Pericardium (tissue), 1 donor: ENCODE data around the gene BLOC1S5.

GRCh38 chr6:6733820-6734190 is 145.3 kb downstream of the LY86 start:
- RRBS: no CpG with 5 or more reads among the region's 5 CpGs

DNA sequence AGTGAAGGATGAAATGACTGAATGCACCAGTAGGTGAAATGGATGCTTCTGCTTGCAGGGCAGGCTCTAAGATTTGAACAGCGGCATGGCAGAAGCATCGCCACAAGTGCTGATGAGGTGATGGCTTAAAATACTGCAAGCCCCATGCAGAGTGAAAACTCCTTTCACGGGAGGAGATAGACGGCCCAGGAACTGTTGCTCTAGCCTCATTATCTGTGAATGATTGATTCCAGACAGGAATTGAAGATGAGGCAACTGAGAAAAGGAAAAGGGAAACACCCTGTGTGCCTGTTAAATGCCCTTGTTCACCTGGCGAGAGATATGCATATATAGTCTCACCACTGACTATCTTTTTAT is 158.9 kb downstream of the LY86 start:
- RRBS: no CpG with 5 or more reads among the region's 5 CpGs

GRCh38 chr6:6766431-6766819 is 177.9 kb downstream of the LY86 start:
- RRBS: no CpG with 5 or more reads among the region's 4 CpGs

GRCh38 chr6:6770541-6770823 is 182.0 kb downstream of the LY86 start:
- RRBS: no CpG with 5 or more reads among the region's 4 CpGs

DNA sequence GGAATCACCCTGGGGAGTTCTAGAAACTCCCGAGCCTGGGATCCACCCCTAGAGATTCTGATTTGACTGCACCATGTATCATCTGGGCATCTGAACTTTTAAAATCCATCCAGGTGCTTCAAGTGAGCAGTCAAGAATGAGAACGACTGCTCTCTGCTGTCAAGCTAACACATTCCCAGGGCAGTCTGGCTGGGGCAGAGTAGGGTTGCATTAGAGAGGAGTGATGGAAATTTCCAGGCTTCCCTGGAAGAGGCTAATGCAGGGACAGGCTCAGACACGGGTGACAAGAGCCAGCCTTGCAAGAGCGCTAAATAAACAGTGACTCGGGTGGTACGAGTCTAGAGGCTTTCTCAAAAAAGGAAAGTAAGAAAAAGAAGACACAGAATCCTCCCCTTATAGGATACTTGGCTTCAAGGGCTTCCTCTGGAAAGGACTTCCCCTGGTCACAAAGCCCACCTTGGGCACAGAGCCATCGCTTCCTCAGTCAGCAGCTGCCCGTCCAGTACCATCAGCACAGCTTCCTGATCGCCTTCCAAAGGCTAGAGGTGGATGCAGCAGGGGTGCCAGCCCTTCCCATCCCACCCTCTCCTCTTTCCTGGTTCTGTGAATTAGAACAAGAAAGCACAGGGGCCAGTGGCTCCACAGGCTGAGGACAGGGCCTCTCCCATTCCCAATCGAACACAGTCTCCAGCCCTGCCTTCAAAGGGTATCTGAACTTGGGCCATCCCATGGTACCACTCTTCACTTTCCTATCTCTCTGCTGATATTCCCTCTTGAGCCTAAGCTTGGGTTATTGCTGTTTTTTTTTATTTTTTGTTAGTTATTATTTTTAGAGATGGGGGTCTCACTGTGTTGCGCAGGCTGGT is 177.3 kb upstream of the RREB1 start:
- RRBS: no CpG with 5 or more reads among the region's 11 CpGs

GRCh38 chr6:7106418-7107231 is 1.1 kb upstream of the RREB1 start:
- RRBS: no CpG with 5 or more reads among the region's 43 CpGs

- RRBS: no CpG with 5 or more reads among the region's 2 CpGs
Observed at GRCh38 chr6:7168317-7168568, 60.5 kb downstream of the RREB1 start.

DNA sequence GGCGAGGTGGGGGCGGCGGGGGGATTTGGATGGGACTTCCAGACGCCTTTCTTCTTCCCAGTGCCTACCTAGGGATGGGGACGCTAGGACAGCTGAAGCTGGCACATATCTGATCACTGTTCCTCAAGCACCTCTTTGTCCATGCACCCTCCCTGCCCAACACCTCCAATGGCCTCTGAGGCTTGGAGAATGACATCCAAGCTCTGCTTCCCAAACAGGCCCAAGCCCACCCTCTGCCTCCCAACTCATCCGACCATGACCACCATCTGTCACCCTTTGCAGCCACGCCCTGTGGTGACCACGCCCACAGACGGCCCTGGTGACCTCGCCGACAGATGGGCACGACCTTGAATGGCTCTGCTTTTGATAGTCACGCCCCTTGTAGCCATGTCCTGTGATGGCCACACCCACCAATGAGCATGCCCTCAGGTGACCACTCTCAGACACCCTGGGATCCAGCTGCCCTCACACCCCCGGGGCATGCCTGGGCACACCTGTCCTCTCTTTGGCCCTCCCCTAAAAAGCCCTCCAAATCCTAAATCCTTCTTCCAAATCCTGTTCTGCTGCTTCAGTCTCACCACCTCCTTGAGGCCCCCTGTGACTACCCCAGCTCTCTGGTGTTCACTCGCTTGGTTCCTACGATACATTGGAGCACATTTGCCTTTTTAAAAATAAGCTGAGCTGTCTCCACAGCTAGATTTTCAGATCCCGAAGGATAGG is 51.0 kb downstream of the SSR1 start:
- RRBS: no CpG with 5 or more reads among the region's 17 CpGs

DNA sequence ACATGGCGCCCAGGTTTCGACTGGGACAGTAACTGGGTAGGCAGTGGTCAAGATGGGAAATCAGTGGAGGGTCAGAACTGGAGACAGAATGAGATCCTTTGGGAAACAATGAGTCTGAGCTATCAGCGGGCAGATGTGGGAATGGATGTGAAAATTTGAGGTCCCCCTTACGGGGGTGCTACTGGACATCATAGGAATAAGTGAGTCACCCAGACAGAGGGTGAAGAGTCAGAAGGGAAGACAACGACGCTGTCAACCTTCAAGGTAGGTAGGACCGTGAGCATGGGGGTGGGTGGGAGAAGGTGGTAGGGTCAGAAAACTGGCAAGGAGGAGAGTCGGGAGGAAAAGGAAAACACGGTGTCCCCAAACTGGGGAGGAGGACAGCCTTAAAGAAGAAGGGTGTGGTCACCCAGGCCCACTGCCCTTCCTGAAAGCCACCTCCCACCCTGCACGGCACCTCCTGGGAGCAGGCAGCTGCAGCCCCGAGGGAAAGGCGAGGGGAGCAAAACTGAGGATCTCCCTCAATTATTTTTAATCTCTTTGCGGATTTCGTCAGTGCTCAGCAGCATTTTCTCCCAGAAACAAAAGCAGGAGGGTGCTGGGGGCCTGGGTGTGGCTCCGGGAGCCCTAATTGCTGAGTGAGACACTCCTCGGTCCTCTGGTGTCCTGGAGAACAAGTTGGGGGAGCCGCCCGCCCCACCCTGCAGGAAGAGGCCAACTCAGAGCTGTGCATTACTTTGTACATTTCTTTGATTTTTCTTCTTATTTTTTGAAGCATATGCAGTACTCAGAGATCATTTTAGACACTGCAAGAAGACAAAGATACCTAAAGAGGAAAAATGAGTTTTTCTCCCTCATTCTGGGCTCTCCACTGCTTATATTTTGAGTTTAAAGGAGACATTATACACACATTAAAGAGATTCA is 56.3 kb downstream of the RIOK1 start:
- RRBS: no CpG with 5 or more reads among the region's 18 CpGs

- RRBS: no CpG with 5 or more reads among the region's 7 CpGs
Observed at GRCh38 chr6:7513361-7514003, 28.0 kb upstream of the DSP start.

DNA sequence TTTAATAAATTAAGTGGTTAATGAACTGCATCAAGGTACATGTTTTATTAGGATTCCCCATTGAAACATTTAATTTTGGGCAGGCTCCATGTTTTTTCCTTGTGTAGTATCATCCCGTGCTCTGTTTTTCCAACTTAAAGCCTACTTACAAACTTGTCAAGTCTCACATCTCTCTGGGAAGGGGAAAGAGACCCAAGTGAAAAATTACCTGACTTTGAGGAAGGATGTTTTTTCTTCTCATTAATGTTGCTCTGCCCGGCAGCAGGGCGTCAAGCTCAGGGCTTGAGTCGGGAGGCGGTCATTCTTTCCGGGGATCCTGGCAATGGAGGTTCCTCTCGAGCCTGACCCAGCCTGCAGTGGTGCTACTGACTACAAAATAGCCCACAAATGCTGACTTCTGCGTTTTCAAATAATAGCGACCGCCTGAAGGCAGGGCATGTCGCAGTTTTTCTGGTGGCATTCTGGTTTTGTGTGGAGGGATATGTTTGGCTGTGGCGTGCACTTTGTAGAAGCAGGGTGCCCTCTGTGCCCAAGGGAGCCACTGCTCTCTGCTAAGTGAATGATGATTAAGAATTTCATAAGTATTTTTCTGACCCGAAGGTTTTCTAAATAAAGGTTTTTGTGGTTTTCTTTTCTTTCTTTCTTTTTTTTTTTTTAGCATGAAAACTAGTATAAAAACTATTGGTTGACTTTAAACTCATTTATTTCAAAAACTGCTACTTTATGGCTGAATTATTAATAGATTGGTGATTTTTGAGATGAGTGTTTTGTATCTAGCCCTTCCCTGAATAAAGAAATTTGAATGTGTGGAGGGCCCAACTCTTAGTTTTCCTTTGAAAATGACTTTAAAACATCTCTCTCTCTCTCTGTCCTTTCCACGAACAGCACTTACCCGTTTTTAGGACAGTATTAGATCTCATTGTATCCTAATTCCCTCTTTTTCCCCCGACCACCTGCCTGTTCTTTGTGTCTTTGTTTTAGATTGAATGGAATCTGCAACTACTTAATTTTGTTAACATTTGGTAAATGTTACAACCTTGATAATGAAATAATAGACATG is 2.7 kb downstream of the DSP start:
- RRBS: 26% methylated on average over 5 of the region's 16 CpGs

DNA sequence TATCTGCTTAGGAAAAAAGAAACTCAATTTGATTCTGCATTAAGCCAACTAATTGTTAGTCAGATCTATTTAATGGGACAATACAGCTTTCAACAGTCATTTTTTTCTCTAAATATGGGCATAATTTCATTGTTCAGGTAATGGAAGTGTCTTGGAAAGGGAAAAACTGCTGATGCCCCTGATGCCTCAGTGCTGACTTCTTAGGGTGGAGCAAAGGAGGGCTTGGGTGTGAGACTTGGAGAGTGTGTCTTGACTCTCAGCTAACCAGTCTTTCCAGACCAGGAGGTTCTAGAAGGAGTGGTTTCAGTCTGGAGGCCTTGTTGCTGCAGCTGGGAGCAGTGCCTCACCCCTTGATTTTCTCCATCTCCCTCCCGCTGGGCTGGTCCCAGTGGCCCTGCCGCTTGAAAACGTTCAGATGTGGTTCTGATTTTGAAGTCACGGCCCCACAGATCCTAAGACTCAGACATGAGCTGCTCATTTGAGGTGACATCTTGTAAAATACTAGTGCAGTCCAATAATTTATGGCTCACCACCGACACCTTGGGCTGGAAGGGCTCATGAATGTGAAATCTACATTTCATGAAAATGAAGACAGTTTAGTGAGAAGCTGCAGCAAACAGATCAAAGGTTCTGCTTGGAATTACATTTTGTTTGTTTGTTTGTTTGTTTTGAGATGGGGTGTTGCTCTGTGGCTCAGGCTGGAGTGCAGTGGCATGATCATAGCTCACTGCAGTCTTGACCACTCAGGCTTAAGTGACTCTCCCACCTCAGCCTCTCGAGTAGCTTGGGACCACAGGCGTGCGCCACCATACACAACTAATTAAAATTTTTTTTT is 5.5 kb downstream of the DSP start:
- RRBS: no CpG with 5 or more reads among the region's 8 CpGs

DNA sequence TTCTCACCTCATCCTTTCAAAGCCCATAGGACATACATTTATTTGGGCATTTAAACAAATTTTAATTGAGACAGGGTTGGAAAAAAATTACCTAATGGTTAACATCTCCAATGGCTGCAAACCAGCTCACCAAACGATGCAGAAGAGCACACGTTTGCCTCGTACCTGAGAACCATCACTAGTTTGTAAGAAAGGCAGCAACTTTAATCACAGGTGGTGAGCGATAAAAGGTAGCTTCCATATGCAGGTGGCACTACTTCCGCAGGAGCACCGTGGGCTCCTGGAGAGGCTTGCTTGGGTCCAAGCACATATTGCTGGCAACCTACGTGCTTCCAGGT is 31.2 kb downstream of the TXNDC5 start:
- RRBS: no CpG with 5 or more reads among the region's 7 CpGs

DNA sequence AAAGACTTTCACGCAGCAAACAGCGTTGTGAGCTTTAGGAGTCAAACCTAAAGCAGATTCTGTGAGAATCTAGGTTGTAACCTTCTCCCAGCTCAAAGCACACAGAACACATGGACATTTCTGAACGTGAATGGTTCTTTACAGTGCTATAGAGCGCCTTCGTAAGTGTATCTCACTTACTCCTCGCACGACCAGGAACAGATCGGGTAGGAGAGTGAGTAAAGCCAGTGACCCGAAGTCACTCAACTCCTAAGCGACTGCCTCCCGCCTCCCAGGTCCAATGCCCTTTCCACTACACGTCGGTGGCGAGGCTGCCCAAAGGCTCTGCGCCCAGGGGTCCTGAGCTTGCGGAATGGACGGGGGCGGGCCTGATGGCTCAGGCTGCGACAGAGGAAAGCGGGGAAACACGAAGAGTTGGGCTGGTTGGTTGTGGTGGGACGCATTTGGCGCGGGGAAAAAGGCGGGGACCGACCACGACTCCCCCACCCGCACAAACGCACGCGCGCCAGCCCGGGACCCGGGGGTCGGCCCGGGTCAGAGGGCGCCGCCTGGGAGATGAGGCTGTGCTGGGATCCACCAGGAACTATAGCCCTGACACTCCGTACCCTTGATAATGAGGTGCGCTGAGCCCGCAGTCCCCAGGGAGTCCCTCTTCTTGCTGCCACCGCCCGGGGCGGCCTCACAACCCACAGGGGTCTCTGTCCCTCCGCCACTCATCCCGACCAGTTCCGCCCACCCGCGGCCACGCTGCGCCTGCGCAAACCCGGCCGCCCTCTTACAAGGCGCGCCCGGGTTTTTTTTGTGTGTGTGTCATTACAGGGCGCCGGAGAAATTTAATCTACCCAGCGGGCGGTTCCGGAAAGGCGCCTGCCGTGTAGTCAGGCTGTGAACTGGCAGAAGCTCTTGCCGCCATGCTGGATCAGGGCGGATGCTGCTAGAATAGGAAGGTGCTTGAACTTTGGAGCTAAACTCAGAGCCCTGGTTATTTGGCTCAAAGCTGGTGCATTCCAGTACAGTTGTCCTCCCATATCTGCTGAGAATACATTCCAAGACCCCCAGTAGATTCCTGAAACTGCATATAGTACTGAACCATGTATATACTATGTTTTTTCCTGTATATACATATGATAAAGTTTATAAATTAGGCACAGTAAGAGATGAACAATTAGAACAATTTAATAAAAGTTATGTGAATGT is at the start of gene BLOC1S5:
Gene BLOC1S5, minus strand, starts transcription at position 730 of the 1,197 bp plus-strand sequence.
- RRBS: 1% methylated on average over 8 of the region's 66 CpGs

DNA sequence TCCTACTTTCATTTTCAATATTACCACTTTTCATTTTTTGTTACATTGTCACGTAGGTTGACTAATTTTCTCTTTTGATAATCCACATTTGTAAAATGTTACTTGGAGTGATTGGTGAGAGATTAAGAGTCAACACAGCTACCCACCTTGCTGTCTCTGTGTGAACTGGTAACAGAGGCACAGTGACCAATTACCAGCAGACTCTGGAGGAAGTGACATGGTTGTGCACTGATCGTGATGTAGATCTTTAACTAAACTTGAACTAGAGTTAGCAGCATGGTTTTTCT is 308.0 kb upstream of the SLC35B3 start:
- RRBS: no CpG with 5 or more reads among the region's 2 CpGs

DNA sequence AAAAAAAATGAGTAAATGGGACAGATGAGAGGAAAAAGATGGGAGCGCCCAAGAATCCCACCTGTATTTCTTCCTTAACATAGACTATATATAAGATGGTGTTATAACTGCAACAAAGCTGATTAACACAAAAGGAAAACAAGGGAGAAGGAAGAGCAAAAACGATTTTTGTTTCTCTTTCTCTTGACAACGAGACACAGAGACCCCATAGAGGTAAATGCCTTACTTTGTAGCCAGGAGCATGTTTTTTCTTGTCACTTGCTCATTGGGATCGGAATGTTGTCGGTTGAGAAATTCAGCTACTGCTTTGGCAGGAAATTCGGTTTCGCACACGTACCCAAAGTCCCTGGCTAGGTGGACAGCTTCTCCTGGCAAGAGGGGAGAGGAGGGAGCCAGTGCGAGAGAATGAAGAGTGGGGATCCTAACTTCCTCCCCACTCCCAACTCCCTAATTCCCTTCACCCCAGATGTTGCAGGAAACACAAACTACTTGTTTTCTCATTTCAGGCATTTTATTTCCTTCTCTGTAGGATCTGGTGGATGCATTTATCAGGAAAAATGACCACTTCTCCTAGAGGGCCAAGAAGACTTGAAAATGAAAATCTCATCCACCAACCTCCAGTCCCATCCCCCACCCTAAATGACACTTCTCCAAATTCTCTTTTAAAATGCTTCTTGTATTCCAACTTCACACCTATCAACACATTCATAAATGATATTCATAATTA is 14.5 kb downstream of the TFAP2A start:
- RRBS: no CpG with 5 or more reads among the region's 9 CpGs

DNA sequence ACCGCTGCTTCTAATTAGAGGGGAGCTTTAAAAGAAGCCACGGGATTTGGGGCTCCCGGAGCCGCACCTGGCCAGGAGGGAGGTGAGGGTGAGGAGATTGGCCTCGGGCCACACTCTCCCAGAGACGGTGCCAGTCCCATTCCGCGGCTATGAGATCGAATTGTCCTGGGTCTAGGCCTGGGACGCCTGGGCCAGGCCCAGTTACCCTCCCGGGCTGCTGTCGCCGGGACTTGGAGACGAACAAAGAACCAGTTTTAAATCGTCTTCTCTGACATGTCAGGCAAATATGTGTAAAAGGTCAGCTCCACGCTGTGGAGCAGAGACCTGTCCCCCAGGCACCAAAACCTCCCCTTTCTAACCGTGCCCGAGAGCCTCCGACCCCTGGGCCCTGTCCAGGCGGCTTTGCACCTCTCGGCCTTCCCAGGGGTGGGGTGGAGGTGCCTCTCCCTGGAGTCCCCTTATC is 5.6 kb upstream of the TFAP2A start:
- RRBS: no CpG with 5 or more reads among the region's 21 CpGs

DNA sequence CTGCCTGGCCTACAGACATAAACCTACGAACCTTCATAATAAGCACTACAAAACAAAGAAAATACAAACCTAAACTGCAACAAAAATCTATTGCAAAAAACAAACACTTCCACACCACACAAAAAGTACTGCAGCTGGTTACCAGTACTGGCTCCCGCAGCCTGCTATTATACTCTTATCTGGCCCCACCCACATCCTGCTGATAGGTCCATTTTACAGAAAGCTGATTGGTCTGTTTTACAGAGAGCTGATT is 39.4 kb upstream of the GCNT2 start:
- RRBS: no CpG with 5 or more reads among the region's 2 CpGs

GRCh38 chr6:10510675-10511017 is 10.5 kb upstream of the GCNT2 start:
- RRBS: no CpG with 5 or more reads among the region's 8 CpGs

DNA sequence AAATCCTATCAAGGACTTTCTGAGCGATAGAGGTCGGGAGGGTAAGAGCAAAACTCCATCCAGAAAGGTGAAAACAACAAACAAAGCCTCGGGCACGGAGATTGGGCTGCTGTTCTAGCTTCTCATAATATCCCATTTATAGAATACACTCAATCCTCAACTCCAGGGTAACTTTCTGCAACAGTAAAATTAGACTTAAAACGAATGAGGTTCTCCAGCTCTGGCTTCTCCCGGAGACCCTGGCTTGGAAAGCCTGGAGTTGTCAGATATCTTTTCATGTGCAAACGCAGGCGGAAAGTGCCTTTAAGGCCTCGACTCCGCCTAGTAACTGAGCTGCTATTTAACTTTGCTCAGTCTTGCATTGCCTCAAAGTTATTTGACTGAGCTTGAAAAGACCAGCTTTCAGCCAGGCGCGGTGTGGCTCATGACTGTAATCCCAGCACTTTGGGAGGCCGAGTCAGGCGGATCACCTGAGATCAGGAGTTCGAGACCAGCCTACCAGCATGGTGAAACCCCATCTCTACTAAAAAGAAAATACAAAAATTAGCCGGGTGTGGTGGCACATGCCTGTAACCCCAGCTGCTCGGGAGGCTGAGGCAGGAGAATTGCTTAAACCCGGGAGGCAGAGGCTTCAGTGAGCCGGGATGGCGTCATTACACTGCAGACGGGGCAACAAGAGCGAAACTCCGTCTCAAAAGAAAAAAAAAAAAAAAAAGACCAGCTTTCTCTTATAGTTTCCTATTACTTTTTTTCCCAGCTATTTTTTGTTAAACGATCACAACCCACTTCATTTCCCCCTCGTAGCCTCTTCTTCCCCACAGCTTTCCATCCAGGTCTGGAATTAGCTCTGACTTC is 1.8 kb downstream of the GCNT2 start:
- RRBS: no CpG with 5 or more reads among the region's 25 CpGs